Fibroblast of the aortic adventitia (primary cell): ENCODE results near the gene SH3BP4.

GRCh38 chr2:234632494-234632868 lies 135.6 kb upstream of the ARL4C start:
- CAGE, long polyA plus RNA, result no peak

DNA sequence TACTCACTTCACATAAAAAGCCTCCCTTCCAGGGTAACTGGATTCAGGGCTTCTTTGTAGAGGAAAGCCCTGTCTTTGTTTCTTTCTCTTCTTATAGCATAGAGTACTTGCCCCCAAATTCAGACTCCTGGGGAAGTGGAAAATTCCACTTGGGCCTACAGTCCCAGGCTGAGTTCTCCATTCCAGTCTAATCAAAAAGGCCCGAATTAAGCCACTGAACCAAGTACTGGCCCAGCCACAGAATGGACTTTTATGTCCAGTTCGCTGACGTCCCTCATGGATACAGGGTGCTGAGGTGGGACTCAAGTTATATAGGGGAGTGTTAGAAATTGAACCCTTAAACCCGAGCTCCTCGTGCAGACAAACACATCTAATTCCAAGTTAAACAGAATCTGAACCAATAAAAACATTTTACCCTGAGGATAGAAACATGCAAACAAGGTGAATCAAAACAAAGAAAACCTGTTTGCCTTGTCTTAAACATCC lies 136.7 kb upstream of the ARL4C start:
- CAGE, long polyA plus RNA, result no peak

GRCh38 chr2:234880656-234881184 lies 71.1 kb upstream of the SH3BP4 start:
- CAGE, long polyA plus RNA, result no peak

DNA sequence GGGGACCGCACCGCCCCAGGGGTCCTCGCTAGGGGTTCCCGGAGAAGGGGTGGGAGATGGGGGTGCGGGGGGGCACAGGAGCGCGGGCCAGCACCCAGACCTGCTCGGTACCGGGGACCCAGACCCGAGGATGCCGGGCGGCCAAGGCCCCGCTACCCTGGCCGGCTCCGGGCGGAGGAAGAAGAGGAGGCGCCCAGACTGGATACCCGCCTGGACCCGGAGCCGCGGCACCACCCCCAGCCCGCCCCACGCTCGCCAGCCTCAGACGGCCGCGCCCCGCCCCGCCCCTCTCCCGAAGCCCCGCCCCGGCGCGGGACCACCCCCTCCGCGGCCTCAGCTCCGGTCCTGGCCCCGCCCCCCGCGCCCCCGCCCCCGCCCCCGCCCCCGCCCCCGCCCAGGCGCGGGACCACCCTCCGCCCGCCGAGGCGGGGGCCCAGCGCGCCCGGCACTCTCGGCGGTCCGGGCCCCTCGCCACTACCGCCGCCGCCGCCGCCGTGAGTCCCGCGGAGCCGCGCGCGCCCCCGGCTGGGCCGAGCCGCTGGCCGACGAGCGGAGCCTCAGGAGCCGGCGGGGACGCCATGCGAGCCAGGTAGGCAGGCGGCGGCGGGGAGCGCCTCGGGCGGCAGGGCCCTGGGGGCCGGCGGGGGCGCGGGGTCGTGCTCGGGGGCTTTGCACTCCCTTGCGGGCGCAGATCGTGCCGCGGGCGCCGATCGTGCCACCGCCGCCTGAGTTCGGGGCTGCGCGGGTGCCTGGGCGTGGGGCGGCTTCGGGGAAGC lies at the start of gene SH3BP4:
SH3BP4 (plus strand) TSS at position 436 of the 776 bp plus-strand sequence.
- CAGE, long polyA plus RNA, result no peak

DNA sequence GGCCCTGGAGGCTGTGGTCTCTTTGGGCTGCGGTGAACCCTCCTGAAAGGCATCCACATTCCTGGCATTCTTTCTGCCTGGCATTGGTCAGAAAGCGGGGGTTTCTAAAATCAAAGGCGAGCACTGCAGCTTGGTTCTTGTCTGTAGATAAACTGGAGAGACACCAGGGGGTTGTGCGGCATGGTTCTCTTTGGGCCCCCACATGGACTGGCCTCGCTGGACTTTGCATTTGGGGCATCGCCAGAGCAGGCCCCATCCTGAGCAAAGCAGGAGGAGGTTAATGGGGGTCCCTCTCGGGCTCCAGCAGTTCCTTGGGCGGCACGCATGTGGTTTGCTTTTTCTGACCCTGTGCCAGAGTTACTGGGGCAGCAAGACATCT lies 44.8 kb downstream of the SH3BP4 start:
- CAGE, long polyA plus RNA, result no peak

DNA sequence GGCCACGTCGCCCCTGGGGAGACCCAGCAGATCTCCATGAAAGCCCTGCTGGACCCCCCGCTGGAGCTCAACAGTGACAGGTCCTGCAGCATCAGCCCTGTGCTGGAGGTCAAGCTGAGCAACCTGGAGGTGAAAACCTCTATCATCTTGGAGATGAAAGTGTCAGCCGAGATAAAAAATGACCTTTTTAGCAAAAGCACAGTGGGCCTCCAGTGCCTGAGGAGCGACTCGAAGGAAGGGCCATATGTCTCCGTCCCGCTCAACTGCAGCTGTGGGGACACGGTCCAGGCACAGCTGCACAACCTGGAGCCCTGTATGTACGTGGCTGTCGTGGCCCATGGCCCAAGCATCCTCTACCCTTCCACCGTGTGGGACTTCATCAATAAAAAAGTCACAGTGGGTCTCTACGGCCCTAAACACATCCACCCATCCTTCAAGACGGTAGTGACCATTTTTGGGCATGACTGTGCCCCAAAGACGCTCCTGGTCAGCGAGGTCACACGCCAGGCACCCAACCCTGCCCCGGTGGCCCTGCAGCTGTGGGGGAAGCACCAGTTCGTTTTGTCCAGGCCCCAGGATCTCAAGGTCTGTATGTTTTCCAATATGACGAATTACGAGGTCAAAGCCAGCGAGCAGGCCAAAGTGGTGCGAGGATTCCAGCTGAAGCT lies 90.1 kb downstream of the SH3BP4 start:
- CAGE, long polyA plus RNA, result no peak

DNA sequence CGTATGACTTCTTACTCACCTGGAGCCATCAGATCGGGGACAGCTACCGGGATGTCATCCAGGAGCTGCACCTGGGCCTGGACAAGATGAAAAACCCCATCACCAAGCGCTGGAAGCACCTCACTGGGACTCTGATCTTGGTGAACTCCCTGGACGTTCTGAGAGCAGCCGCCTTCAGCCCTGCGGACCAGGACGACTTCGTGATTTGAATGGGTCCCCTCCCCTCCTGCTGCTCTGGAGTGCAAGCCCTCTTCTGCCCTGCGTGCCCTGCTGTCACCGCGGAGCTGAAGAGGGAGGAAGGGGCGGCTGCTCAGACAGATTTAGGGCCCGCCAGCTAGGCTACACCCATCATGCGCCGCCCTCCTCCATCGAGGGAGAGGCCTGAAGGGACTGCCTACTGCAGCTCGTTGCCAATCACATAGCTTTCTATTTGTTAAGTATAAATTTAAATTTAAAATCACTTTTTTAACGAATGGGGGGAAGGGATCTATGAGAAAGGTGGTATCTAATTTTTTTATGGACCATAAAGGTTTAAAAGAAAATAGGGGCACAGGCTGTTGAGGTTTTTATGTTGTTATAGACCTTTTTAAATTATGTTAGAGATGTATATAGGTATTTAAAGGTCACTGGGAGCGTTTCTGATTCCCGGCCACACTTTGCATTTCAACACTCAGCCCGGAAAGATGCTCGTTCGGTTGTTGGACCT lies 101.9 kb downstream of the SH3BP4 start:
- CAGE, long polyA plus RNA, result no peak

GRCh38 chr2:235054459-235055800 lies 103.1 kb downstream of the SH3BP4 start:
- CAGE, long polyA plus RNA, result no peak

DNA sequence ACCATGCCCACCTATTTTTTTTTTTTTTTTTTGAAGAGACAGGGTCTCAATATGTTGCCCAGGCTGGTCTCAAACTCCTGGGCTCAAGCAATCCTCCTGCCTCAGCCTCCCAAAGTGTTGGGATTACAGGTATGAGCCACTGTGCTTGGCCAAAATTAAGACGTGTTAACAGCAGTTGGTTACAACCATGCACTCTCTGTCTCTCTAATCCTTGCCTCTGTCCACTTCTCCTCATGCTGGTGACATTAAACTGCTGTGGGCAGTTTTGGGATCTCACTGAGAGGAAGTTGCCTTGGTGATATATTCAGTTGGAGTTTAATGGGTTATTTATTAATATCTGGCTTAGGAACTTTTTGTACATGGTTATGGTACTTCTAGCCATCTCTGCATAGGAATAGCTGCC lies 44.5 kb upstream of the AGAP1 start:
- CAGE, long polyA plus RNA, result no peak

DNA sequence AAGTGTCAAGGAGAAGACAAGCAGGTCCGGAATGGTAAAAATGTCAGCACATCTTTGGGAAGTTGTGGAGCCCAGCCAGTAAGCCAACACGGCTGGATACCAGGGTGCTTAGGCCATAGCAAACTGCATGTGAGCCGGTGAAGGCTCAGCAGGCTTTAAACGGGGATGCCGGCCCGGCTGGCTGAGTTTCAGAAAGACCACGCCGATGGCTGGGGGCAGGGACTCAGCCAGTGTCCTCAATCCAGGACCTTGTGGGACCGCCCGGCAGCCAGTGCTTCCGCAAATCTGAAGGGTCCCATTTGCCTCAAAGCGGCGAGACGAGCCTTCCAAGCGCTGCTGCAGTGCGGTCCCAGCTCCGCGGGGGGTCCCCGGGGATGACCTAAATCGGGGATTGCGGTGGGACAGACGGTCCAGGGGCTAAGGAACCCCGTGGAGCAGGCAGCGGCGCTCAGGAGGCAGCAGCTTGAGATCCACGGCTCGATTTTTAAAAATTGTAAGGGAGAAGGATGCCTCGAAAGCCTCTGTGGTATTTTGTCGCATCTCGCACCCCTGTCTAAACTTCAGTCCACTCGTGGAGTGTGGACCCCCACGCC lies 849 bp upstream of the AGAP1 start:
- CAGE, long polyA plus RNA, result no peak

DNA sequence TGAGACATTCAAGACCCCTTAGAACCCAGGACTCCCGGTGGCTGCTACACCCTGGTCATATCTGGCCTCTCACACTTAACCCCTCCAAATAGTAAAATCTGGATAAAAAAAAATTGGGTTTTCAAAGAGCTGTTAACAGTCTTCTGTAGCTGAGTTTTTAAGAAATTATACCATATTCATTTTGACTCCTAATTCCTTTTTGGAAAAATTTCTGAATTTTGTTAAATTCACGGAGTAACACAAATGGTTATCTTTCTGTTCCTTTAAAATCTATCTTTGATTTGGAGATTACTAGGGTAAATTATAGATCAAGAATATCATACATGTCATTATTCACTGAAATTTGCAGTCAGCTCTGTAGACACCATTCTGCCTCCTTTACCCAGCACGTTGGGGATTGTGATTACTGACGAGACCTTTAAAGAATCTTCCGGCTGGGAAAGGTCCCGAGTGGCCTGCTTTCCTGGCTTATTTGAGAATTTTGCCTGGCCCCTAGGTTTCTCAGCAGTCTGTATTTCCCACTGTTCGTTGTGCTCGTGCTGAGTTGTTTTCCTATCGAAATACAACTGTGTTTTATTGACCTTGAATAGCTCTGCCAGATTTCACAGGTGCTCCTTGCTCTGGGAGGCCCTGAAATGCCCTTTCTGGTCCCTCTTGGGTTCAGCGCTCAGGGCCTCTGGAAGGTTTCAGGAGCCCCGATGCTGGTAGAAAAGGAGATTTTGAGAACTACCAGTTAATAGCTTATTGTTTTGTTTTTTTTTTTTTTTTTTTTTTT lies 94.8 kb downstream of the AGAP1 start:
- CAGE, long polyA plus RNA, result no peak

DNA sequence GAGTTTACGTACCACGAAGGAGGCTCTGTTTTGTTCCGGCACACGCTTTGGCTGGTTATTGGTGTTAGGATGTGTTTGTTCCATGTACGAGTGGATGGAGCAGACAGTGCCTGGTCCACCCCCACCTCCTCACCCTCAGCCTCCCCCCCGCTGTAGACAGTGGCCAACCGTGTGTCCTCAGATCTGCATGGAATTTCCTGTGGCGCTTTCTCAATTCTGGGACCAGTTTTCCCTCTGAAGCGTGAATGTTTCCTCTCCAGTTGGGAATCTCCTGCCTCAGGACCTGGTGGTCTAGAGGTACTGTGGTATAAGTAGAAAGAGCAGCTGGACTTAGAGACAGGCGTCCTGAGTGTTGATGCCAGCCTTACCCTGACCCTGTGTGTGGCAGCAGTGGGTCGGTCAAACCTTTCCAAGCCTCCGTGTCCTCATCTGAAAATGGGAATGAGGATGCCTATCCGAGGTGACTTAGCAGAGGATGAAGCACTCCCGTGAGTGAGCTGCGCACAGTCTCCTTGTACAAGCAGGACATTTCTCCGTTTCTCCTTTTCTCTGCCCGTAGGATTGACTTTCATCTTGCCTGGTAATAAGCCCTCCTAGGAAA lies 141.1 kb downstream of the AGAP1 start:
- CAGE, long polyA plus RNA, result no peak

GRCh38 chr2:235639350-235639923 lies 145.6 kb downstream of the AGAP1 start:
- CAGE, long polyA plus RNA, result no peak

GRCh38 chr2:235734407-235735331 lies 240.8 kb downstream of the AGAP1 start:
- CAGE, long polyA plus RNA, result no peak

GRCh38 chr2:236241343-236242104 lies 22.7 kb downstream of the ASB18 start:
- CAGE, long polyA plus RNA, result no peak

DNA sequence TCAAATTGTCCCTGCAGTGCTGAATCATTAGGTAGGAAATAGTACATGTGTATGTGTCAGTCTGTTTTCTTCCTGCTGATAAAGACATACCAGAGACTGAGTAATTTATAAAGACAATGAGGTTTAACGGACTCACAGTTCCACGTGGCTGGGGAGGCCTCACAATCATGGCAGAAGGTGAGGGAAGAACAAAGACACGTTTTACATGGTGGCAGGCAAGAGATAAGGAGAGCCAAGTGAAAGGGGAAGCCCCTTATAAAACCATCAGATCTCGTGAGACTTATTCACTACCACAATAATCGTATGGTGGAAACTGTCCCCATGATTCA lies 2.6 kb downstream of the ASB18 start:
- CAGE, long polyA plus RNA, result no peak

GRCh38 chr2:236577437-236578282 lies 8.0 kb downstream of the ACKR3 start:
- CAGE, long polyA plus RNA, result no peak

GRCh38 chr2:236642287-236643434 lies 73.0 kb downstream of the ACKR3 start:
- CAGE, long polyA plus RNA, result no peak

GRCh38 chr2:236715670-236716029 lies 146.0 kb downstream of the ACKR3 start:
- CAGE, long polyA plus RNA, result no peak

DNA sequence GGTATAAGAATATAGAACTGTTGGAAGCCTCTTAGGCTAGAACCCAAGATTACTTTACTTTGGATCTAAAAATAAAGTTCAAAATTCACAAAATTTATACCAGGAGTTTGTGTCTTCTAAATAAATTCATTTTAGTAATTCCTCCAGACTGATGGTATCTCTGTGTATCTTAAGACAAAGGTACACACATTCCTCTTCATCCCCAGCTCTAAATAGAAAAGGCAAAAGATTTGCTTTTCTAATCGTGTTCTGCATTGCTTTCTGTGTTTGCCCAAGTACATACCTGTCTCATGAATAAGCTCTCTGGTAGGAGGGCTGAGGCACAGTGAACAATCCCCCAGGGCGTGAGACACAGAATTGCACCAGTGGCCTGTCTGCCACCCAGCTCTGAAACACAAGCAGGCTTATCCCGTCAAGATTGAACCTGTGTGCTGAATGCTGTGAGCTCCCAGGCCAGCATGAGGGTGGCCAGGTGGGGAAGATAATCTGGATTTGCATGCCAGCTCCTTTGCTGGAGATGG lies 176.1 kb downstream of the ACKR3 start:
- CAGE, long polyA plus RNA, result no peak